Brain (tissue), 1 donor: ENCODE data around the gene ISYNA1.

DNA sequence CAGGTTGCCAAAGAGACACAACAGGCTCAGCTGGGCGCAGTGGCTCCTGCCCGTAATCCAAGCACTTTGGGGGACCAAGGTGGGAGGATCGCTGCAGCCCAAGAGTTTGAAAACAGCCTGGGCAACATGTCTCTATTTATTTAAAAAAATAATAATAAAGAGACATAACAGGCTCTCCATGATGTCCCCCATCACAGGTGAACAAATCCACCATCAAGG lies 382 bp downstream of the IQCN start:
- RRBS: no CpG with 5 or more reads among the region's 3 CpGs

DNA sequence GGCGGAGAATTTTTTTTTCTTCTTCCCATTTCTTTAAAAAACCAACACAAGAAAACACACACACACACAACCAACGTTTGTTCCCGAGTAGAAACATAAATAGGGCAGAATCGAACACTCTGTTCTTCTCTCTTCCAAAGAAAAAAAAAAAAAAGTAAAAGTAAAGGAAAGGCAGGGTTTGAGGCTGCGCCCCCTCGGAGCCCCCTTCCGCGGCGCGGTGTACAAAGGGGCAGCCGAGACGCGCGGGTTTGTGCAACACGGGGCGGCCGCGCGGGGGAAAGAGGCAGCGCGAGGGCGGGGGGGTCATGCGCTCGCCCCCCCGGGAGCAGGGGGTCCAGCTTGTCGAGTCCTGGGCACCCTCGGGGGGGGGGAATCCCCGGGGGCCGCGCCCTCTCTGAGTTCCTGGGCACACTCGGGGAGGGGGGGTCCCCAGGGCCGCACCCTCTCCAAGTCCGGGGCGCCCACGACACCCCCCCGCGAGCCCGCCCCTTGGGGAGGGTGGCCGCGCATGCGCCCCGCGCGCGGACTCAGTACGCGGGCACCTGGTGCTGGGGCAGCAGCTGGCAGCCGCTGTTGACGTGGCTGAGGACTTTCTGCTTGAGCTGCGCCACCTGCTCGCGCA lies 1.4 kb downstream of the JUND start:
- RRBS: under 1% methylated on average over 5 of the region's 52 CpGs

DNA sequence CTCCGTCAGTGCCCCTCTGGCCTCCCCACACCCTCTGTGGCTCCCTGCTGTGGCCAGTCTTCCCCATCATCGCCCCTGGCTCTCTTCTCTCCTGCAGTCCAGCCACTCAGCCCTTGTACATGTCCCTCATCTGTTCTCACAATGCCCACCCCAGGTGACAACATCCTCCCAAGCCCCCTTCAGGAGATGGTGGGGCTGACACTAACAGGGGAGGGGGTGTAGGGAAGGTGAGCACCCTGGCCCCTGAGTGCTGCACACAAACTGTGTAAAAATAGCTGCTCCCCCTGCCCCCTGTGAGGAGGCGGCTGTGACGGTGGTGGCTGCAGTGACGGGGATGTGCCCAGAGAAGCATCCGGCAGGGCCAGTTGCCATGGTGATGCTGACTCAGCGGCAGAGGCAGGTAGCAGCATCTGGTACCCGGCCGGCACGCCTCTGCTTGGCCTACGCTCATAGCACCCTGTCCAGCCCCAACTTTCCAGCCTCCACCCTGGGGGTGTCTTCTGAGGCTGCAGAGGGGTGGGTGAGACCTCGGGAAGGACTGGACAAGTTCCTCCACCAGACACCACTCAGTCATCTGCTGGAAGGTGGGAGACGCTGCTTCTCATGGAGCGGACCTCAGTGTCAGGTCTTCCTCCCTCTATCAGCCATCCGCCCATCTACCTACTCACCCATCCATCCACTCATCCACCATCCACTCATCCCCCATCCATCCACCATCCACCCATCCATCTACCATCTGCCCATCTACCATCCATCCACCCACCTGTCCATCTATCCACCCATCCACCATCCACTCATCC lies 13.2 kb upstream of the JUND start:
- RRBS: 17% methylated on average over 3 of the region's 15 CpGs

GRCh38 chr19:18304105-18304425 lies 18.8 kb downstream of the LSM4 start:
- RRBS: no CpG with 5 or more reads among the region's 3 CpGs

GRCh38 chr19:18306663-18307727 lies 15.9 kb downstream of the LSM4 start:
- RRBS: 38% methylated on average over 7 of the region's 41 CpGs

DNA sequence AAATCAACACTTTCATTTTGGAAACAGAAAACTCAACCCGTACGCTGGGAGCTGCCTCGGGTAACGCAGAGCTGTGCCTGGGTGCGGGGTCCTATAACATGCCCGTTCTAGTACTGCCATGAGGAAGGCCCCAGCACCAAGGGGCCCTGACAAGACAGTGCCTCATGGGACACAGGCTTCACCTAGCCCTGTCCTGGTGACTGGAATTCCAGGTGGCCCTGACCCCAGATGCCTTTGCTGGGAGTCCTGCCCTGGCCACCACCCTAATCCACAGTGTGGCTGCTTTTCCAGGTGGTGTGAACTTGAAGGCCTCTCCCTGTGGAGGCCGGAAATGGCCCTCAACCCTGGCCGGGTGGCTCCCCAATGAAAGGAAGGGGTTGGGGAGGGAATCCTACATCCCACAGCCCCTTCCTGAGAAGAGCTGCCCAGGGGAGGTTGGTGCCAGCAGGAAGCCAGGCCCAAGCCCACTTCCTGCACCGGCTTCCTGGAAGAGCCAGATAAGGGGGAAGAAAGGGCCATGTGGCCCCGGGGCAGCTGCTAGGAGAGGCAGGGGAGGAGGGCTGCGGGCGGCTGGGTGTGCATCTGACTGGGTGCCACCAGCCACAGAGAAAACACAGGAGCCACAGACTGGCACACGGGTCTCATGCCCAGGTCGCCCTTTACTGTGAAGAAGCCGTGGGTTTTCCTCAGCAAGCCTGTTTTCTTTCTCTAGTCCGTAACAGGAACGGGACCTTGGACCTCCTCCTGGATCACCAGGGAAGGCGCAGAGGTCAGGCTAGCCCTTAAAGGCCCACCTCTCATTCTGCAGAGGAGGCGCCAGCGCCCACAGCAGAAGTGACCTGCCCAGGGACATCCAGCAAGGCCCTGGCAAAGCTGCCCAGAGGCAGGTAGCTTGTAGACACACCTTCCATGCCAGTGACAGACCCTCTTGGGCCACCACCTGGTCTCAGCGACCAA lies 4.7 kb downstream of the LSM4 start:
- RRBS: no CpG with 5 or more reads among the region's 21 CpGs

GRCh38 chr19:18320774-18321475 lies 2.0 kb downstream of the LSM4 start:
- RRBS: no CpG with 5 or more reads among the region's 14 CpGs

GRCh38 chr19:18346100-18346532 lies 5.7 kb downstream of the PGPEP1 start:
- RRBS: no CpG with 5 or more reads among the region's 8 CpGs

DNA sequence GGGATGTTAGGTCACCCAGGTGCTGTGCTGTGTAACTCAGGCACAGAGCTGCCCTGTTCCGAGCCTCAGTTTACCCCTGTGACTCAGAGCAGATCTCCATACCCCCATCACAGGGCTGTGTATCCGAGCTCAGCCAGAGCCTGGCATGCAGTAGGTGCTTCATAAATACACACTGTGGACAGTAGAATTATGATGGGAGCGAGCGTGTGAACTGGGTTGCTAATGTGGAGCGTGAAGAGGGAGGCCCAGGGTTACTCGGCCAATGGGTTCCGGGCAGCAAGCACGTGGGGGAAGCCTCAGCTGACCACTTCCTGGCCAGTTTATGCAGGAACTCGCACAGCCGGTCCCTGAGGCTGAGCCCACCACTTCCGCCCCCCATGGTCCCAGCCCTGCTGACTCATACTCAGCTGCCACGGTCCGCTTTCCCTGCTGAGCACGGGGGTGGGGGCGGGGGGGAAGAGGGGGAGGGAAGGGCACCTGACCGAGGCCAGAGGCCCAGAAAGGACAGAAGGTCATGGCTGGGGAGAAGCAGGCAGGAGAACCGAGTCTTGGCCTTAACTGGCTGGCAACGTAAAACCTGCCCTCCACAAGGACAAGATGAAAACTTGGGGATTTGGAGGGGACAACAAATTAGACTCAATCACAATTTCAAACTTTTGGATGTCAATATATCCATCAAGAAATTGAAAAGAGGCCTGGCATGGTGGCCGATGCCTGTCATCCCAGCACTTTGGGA lies 11.6 kb upstream of the GDF15 start:
- RRBS: 6% methylated on average over 4 of the region's 19 CpGs

DNA sequence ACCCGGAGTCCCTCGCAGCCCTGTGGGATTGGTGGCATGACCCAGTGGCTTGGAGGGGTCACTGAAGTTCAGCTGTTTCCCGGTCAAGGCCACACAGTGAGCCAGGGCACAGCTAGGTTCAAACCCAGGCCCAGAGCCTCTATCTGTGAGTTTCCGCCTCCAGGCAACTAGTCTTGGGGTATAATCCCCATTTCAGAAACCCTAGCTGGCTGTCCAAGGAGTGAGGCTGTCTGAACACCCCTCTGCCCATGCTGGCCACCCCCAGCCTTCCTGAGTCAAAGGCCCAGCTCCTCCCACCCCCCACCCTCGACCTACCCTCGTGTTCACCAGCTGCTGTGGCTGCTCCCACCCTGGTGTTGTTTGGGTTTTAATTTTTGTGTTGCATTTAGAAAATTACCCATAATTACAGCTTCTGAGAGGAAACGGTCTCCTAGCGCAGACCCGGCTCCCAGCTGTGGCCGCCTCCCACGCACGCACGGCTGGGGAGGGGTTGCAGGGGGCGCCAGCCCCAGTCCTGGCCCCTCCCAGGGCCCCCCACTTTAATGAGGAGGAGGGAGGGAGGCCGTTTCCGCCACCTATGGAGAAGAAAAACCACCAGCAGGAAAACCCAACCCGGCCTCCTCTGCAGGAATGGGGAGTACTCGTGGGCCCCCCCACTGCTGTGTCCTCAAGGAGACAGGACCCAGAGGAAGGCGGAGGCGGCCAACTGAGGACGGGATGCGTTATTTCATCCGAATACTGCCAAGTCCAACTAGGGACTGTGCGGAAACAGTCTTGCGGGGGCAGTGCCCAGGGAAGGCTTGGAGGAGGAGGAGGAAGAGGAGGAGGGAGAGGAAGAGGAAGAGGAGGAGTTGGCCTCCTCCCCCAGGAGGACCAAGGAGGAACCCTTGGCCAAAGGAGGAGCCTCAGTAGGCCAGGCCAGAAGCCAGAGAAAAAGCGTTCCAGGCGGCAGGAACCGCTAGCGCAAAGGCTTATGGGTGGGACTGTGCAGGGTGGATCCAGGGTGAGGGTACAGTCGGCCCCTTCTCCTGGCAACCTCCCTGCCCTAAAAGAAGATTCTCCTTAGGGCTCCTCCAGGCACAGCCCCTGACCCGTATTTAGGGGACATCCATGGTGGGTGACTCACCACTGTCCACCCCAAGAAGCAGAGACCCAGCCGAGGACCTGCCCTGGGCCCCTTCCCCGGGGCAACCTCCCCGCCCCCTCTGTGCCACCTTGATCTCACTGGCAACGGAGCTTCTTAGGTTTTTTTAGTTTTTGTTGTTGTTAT lies 4.0 kb upstream of the SSBP4 start:
- RRBS: 39% methylated on average over 3 of the region's 35 CpGs

GRCh38 chr19:18435211-18435937 lies 2.6 kb downstream of the ISYNA1 start:
- RRBS: 94% methylated on average over 13 of the region's 54 CpGs

GRCh38 chr19:18438018-18438379 lies at the start of gene ISYNA1:
Gene ISYNA1, minus strand, starts transcription at chr19:18438133.
- RRBS: 1% methylated on average over 25 of the region's 44 CpGs

- RRBS: no CpG with 5 or more reads among the region's 19 CpGs
Observed at GRCh38 chr19:18457003-18457869, 19.3 kb upstream of the ISYNA1 start.

GRCh38 chr19:18488783-18489940 lies 32.7 kb downstream of the ELL start:
- RRBS: 8% methylated on average over 2 of the region's 26 CpGs

- RRBS: no CpG with 5 or more reads among the region's 11 CpGs
Observed at GRCh38 chr19:18516301-18516910, 5.5 kb downstream of the ELL start.

DNA sequence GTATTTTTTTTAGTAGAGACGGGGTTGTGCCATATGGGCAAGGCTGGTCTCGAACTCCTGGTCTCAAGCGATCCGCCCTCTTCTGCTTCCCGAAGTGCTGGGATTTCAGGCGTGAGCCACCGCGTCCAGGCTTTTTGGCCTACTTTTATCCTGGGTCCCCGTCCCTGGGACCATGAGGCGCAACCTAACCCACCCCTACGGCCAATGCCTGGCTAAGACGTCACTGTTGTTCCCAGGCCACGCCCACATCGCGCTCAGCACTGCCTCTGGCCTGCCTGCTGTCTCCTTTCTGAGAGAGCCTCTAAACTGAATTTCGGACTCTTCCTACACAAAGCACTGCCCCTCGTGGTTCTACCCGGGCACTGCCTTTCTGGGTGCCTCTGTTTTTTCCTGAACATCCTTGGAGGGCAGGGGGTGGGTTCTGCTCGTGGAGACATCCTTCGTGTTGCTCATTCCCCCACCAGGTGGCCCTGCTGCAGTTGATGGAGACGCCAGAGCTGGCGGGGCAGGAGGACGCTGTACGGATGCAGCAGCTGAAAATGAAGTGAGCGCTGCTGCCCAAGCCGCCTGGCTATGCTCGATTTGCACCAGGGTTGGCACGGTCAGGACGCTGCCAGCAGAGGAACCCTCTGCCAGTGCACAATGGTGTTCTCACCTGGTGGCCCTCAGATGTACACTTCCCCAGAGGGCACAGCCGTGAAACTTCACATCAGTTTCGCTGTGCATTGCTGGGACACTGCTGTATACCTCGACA lies 2.0 kb downstream of the REX1BD start:
- RRBS: no CpG with 5 or more reads among the region's 32 CpGs

GRCh38 chr19:18611444-18612202 lies 1.0 kb upstream of the TMEM59L start:
- RRBS: 2% methylated on average over 21 of the region's 59 CpGs

GRCh38 chr19:18761479-18762384 lies 29.4 kb downstream of the COMP start:
- RRBS: 38% methylated on average over 5 of the region's 29 CpGs

DNA sequence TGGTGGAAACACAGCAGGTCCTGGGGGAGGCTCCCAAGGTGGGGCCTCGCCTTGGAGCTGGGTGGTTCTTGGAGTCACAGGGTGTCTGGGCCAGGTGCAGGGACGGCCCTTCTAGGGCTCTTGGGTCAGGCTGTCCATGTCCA lies 21.6 kb downstream of the COMP start:
- RRBS: no CpG with 5 or more reads among the region's 2 CpGs

- RRBS: no CpG with 5 or more reads among the region's 3 CpGs
Observed at GRCh38 chr19:18833625-18833750, 1.7 kb downstream of the UPF1 start.